Airway epithelial cell (primary cell): ENCODE results near the gene TNIP3.

DNA sequence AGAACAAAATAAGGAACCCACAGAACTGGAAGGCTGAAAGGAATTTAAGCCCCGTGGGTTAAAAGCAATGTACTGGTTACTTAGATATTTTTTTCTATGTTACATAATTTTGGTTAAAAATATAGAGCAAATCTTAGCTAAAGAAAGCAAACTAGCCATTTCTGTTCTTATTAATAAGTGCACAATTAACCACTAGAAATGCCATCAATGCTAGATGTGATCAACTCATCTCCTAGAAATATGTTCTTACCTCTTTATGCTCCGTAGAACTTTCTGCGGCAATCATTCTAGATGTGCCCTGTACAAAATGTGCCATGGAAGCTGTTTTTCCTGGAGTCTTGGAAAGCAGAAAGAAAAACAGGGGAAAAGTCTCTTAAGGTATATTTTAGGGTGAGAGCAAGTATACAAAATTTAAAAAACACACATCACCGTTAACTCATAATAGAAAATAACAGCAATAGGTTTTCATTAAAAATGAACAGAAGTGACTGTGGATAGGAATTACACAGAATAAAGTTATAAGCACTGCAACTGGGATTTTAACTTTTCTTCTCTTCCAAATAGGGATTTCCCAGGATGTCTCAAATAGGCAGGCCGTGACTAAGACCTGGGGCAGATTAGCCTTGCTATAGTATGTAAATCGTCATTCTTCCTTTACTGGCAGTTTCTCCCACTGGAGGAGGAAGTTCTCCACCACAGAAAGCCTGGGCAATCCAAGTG lies at the start of gene TNIP3:
Gene TNIP3, minus strand, starts transcription at position 512 of the 720 bp plus-strand sequence.
- RAMPAGE, long total RNA = no peak

DNA sequence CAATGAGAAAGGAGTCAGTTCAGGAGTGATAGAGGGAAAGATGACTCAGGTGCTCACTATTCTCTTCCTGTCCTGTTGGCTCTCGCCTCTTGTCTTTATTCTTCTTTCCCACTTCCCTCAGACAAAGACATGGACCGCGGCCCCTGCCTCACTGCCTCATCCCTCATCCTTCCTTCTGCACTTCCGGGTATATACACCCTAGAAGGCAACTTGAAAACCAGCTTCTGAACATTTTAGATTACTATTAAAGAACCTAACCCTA lies 49.9 kb upstream of the TNIP3 start:
- RAMPAGE, long total RNA = no peak

DNA sequence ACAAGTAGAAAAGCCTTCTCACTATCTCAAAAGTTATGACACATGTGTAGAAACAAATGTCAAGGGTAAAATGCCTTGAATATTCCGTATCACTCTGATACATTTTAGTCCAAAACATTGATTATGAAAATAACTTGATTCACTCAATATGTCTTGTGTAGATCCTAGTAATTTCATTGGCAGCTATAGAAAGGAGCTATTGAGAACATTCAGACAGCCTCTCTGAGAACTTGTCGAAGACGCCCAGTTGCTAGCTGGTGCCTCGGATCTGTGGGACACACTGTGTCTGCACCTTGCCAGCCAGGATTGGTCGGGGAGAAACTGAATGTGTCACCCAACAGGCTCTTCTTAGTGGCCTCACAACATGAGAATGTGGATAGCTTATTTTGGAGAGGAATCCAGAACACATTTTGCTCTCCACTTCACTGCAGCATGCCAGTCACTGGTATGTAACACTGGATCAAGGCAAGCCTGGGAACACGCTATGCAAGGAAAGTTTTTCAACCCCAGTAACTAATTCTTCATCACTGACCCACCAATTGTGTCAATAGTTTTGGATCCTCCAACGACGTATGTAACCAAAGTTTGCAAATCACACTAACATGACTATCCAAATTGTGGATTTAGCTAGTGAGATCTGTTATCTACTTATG lies 89.4 kb upstream of the TRPC3 start:
- RAMPAGE, long total RNA = no peak

DNA sequence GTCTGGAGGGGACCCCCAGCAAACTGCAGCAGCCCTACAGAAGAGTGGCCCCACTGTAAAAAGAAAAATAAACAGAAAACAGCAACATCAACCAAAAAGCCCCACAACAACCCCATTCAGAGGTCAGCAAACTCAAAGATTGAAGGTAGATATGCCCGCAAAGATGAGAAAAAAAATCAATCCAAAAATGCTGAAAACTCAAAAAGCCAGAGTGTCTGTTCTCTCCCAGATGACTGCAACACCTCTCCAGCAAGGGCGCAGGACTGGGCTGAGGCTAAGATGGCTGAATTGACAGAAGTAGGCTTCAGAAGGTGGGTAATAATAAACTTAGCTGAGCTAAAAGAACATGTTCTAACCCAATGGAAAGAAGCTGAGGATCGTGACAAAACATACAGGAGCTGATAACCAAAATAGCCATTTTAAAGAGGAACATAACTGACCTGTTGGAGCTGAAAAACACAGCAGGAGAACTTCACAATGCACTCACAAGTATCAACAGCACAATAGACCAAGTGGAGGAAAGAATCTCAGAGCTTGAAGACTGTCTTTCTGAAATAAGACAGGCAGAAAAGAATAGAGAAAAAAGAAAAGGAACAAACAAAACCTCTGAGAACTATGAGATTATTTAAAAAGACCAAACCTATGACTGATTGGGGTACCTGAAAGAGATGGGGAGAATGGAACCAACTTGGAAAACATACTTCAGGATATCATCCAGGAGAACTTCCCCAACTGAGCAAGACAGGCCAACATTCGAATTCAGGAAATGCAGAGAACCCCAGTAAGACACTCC lies 84.1 kb upstream of the ADAD1 start:
- RAMPAGE, long total RNA = no peak

GRCh38 chr4:122309223-122309605 lies 69.6 kb upstream of the ADAD1 start:
- RAMPAGE, long total RNA = no peak

- RAMPAGE, long total RNA = no peak
Observed at GRCh38 chr4:122315186-122315905, 63.5 kb upstream of the ADAD1 start.

- RAMPAGE, long total RNA = no peak
Observed at GRCh38 chr4:122341626-122342316, 37.0 kb upstream of the ADAD1 start.

DNA sequence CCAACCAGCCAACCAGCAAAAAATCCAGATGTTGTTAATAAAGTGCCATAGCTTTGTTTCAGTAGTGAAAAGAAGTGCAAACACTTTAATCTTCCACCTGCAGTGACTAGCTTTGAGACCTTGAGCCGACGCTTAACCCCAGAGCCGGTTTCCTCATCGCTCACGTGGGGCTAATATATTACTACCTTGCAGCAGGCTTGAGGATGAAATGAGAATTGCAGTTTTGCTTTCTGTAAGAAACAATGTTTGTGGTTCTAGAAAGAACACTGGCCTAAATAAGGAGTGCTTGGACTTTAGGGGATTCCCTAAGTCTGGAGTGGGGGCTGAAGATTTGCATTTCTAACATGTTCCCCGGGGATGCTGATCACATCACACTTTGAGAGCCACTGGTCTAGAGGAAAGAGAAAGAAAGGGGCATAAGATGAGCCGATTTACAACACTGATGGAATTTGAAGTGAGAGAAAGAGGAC lies 1.3 kb downstream of the FGF2 start:
- RAMPAGE, long total RNA = no peak

GRCh38 chr4:122828376-122828888 lies 1.8 kb downstream of the FGF2 start:
- RAMPAGE, long total RNA = no peak

GRCh38 chr4:123113128-123113557 lies 190.3 kb downstream of the SPATA5 start:
- RAMPAGE, long total RNA = no peak

DNA sequence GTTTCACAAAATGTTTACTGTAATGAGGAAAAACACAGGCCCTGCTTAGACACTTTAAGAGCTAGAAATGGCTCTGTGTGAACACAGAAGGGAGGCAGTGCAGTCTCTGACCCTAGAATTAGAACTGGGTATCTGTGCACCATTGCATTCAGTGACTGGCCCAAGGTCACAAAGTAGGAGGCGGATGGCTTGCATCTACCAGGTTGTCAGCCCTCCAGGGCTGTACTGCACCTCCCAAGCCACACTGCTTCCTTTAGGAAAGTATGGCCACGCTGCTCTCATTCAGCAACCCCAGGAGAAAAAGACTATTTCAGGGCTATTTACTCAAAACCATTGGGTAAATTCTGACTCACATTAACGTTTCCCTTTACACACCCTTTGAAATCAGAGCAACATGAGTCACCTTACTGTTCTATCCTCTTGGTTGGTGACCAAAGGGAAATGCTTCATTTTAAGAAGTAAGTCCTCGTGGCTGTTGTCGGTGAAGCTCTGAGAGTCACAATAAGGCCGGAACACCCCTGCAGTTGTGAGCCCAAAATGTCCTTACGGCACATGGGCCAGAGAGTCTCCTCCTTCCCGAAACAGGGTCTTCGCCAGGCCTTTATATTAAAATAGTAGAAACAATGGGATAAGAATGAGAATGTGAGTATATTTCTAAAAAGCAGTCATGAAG lies 56.3 kb upstream of the SPRY1 start:
- RAMPAGE, long total RNA = no peak

DNA sequence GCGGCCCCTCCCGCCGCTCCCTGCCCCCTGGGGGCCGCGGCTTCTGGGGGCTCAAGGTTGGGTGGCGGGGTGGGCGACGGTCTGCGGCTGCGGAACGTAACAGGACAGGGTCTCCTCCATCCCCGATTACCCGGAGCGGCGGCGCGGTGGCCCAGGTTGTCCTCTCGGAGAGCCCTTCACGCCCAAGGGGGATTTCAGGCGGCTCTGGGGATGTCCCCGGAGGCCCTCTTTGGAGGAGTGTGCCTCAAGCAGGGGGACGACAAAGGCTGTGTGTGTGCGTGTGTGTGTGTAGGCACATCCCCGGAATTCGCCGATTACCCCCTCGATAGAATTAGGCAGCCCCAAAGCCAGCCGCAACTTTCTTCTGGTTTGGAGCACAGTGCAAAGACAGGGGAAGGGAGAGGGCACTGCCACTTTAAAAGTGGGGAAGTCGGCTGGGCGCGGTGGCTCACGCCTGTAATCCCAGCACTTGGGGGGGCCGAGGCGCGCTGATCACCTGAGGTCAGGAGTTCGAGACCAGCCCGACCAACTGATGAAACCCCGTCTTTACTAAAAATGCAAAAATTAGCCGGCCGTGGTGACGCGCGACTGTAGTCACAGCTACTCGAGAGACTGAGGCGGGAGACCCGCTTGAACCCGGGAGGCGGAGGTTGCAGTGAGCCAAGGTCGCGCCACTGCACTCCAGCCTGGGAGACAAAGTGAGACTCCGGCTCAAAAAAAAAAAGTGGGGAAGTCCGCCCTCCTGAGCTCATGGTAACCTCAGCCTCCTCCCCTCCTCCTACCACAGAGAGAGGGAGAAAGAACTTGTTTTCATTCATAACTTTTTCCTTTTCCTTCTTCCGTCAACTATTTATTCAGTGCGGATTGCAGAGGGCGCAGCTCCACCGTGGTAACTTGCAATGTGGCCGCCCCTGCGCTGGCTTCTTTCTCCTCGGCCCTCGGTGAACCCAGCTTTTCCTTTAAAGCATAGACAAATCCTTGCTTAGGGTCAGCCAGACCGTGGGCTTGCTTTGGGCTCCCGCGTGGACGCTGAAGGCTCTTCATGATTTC lies 2.4 kb downstream of the SPRY1 start:
- RAMPAGE, long total RNA = no peak

DNA sequence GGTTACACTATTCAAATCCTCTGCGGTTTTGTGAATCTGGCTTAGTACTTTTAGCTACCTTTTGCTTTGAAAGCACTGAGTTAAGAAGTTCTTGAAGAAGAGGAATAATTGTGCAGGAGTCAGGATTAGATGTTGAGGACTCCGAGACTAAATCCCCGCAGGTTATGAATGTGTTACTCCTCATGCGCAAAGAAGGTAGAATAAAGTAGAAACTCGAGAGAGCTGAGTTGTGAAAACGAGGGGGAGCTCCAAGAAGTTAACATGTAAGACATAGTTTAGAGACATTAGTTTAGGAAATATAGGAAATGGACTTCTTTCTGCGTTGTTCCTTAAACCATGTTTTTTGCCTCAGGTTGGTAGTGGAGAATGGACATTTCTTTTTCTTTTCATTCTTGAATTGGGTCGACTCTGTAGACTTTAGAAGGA lies 3.4 kb downstream of the SPRY1 start:
- RAMPAGE, long total RNA = no peak

DNA sequence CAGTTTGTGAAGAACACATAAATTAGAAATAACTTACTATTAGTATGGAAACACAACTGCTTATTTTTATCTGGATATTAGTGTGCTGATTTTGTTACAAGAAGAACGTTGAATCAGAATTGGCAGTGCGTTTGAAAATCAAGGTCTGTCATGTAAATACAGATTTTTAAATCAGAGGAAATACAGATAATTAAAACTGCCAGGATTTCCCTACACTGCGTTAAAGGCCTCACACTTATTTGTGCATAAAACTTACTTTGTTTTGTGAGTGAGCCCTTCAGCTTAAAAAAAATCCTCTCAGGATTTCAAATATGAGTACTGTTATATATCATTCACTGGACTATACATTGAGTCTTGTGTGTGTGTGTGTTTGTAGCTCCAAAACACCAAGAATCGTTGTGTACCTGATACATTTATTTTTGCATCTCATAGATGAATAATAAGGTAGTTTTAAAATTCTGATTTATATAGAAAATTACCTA lies 4.0 kb downstream of the SPRY1 start:
- RAMPAGE, long total RNA = no peak

GRCh38 chr4:123418247-123419010 lies 21.8 kb downstream of the SPRY1 start:
- RAMPAGE, long total RNA = no peak

- RAMPAGE, long total RNA = no peak
Observed at GRCh38 chr4:123443754-123444049, 47.1 kb downstream of the SPRY1 start.

DNA sequence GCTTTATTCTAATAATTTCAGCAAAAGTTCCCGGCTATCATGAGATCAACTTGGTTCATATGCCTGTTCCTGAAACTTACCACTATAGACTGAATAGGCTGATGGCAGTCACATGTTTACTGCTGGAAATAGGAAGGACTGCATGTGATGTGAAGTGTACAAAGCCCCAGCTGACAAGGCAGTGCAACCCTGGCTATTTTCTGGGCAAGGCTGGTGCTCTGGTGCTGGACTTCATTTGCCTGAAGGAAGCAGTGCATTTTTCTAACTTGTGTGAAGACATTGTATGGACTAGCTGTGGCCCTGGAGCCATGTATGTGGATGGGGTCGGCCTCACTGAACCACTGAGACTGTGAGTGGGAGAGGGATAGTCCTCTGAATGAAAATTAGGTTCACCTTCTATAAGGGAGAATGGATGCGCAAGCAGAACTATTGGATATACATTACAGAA lies 107.5 kb downstream of the SPRY1 start:
- RAMPAGE, long total RNA = no peak

- RAMPAGE, long total RNA = no peak
Observed at GRCh38 chr4:123505422-123506308, 109.1 kb downstream of the SPRY1 start.

DNA sequence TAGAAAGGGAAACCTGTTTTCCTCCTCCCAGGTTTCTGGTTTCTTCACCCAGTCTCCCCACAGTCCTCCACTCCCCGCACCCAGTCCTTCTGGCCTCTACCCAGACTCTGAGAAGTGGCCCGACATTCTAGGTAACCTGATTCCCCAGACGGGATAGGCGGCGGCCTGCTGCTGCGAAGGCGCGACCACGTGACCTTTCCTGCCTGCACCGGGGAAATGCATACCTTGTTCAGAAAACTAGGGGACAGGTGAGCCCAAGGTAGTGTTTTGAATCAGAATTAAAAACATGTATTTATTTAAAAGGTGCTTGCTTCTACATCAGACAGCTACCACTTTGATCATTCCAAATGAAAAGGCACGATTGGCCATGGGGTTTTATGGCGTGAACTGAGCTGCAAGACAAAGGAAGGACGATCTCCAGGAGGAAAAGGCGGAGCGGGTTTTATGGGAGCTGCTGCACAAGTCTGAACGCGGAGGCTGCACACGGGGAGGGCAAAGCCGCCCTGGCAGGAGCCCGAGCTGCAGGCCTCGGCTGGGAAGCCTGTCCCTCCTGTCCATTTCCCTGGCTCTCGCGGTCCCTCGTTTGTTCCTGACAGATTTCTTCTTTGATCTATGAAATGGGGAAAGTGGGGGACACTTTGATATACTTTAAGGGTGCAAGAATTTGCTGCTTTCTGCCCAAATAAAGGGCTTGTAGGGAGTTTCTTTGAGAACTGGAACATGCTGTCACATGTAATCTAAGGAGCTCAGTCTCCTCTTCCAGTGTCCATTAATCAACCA lies 150.8 kb downstream of the SPRY1 start:
- RAMPAGE, long total RNA = no peak

DNA sequence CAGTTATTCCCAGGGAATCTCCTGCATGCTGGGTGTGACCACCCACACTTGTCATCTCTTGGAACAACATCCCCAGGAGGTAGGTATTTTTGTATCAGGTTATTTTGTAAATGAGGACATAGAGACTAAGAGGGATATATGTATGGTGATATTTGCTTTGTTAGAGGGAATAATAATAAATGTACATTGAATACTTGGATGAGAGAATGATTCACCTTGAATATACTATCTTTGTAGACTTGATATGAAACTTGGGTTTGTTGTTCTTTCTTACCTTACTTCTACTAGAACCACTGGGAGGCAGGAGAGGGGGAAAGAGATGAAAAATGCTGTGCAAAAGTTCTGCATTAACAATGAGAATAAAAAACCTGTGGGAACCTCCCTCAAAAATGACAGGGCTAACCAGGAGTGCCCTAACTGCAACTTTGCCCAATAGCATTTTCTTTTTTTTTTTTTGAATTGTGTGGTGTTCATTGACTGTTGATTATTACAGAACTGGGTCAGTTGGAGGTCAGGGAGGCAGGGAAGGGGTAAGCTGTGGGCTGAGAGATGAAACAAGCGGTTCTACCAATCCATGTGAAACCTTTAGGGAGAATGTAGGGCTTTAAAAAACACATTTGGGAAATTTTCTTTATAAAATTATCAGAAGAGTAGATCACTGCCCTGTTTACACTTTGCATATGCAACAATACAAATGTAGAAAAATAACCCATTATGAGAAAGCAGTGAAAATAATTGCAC lies 157.6 kb downstream of the SPRY1 start:
- RAMPAGE, long total RNA = no peak